Thoracic aorta (tissue), 1 donor: Measurements from ENCODE around the gene CCDC18.

- RAMPAGE, long total RNA: no peak
Measured at GRCh38 chr1:89699361-89699944, 66.5 kb downstream of the LRRC8C start.

GRCh38 chr1:89708716-89709348, 75.9 kb downstream of the LRRC8C start:
- RAMPAGE, long total RNA: no peak

DNA sequence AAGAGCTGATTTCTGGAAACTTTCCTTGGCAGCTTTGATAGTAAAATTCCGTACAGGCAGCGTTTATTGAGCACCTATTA, 1.5 kb downstream of the LRRC8D start:
- RAMPAGE, long total RNA: no peak

DNA sequence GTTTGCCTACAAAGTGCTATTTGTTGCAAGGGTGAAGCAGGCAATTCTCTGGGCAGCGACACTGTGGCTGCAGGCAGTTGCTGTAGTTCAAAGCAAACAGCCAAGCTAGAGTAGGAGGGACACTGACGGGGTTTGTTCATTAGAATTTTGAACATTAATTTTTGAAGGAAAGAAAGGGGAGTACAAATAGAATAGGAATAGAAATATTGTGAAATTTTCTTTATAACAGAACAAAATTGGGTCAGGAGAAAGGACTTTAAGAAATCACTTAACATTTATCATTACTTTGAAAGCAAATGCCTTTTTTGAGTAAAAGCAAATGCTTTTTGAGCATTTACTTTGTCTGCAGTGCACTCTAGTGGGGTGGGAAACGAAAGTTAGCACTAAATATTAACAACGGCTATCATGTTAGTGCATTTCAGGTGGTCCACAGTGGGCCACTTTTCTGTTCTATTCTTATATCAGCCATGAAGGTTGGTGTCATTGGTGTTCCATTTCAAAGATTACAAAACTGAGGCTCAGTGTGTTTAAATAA, 13.2 kb downstream of the LRRC8D start:
- RAMPAGE, long total RNA: no peak

DNA sequence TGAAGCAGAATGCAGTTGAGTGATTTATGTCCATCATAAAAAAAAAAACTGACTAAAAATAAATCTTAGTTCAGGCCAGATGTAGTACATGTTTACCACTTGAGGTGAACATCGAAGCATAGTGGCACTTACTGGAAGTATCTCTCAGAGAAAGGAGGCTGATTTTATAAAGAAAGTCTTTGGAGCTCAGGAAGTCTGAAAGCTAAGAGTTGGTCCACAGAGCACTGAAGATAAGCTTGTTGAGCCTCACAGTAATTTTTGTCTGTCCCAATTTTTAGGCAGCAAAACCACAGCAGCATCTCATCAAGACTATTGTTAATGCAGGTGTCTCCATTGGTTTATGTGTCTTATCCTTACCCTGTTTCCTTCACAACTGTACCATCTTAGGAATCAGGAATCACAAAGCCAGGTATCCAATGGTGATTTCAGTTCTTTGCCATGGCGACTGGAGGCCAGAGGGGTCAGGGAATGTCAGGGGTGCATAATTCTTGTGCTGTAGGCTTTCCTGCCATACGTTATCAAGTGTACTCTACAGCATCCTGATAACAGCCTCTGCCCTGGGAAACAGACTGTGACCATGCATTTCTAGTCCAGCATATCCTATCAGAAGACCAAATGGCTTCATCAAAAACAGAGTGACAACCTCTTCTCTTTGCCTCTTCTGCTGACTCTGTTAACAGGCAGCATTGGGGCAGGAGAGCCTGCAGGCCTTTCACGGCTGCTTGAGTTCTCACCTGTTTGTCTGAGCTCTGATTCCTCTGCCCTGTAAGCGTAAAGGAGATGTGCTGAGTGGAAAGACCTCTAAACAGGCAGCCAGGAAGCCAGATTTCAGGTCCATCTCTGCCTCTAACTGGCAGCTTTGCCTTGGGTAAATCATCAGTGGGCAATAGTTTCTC, 79.9 kb downstream of the LRRC8D start:
- RAMPAGE, long total RNA: no peak

DNA sequence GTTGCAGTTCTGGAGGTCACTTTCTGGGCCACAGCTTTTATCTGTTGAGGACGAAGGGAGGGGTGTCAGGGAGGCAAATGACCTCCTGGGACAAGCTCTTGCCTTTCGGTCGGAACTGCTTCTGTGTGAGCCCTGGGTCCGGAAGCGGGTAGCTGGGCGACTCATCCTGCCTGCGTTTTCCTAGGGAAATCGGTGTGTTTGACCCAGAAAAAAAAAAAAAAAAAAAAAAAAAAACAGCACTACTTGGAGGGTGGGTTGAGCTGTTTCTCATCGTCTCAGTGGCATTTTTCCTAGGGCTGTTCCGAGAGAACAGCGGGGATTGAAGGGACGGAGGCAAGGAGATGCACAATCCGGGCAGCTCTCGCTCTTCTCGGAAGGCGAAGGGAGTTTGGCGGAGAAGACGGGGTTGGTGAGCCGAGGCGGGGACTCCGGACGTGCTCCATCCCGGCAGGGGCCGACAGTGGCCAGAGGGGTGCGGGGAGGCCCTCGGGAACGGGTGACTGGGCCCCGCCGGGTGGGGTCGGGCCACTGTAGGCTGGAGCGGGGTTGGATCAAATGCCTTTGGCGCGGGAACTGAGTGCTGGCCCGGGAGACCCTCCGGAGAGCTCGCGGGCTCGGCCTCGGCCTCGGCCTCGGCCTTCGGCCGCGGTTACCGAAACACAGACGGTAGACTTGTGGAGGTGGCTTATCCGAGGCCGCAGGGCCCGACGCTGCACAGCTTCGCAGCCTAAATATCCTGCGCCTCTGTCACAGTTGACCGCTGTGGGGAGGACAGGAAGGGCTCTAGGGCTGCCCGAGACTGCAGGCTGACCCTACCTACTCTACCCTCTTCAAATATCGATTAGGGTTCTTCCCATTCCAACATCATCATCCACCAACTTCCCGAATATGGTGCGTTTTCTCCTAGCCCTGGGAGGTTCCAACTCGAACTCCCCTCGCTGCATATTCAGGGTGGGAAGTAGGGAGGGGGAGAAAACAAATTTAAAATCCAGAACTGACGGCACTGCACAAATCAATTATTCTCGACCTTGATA, 2.5 kb upstream of the BARHL2 start:
- RAMPAGE, long total RNA: no peak

DNA sequence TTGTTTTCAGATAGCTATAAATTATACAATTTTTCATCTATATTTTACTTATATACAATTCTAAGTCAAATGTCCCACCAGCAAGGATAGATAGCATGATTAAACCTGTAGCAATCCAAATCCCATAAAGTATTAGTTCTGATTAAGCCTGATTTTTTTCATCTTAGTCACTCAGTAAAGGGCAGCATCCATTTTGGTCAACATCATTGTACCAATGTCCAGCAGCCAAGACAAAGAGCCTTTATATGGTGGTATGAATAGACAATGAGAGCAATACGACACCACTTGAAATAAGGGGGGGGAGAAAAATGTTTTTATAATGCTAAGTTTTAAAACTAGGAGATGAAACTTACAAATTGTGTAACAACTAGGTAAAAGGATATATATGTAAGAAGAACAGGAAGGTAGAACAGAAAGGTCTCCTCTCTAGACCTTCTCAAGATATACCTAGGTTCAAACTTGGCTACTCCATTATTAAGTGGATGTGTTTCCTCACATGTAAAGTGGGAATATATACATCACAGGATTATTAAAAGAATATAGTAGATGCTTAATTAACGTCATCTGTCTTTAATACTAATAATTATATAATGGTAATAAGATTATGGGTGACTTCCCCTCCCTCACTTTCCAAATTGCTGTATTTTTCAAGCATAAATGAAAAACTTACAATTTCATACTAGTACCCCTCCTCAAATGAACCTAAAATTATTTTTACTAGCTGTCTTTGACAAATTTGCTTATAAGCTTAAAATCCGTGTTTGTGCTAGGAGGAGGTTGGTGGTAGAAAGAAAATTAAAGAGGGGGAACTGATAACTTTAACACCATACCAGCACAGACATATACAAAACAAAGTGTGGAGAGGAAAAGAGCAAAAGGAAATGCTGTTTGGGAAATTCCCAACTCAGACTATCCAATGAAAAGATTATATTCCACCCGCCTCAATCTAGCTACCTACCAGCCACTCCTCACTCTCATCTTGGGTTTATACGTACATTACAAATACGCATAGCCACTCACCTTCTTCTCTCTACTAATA, 7.1 kb downstream of the ZNF644 start:
- RAMPAGE, long total RNA: no peak

DNA sequence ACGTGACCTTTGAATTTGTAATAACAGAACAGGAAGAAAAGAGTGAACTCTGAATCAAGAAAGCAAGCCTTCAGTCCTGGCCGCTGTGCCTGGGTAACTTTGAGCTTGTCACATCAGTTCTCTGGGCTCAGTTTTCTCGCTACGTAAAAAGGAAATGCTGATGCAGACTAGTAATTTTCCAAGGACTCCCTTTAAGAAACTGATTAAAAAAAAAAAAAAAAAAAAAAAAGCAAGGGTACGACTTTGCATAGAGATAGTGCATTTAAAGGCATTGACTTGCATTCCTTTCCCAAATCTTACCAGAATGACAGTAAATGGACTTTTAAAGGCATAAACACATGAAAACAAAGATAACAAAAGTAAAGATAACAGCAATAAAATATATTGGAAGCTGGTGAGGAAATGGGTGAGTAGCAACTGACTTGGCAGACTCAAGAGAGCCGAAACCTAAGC, 189.0 kb downstream of the CDC7 start:
- RAMPAGE, long total RNA: no peak

DNA sequence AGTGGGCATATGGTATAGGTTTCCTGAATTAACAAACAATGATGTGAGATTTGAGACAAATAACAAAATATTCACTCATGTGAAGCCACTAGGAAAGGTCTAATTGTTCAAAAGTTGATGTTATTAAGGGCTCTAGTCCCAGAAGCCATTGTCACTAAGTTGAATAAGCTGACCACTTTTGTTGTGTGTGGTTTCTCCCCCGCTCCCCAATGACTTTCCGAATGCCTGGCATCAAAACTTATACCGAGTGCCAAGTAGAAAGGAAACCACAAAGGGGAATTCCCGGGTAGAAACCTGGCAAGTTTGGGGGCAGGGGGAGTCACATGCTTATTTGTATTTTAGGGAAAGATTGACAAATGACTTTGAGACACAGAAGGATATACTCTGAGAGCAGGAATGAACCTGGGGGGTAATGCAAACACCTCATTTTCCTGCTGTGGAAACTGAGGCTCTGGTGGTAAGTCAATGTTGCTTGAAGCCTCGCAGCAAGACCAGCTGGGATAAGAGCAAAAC, 154.1 kb downstream of the TGFBR3 start:
- RAMPAGE, long total RNA: no peak

- RAMPAGE, long total RNA: no peak
Measured at GRCh38 chr1:91751127-91751916, 134.6 kb downstream of the TGFBR3 start.

- RAMPAGE, long total RNA: no peak
Measured at GRCh38 chr1:91798049-91798687, 87.8 kb downstream of the TGFBR3 start.

GRCh38 chr1:92359419-92359859, 60.6 kb downstream of the RPAP2 start:
- RAMPAGE, long total RNA: no peak

DNA sequence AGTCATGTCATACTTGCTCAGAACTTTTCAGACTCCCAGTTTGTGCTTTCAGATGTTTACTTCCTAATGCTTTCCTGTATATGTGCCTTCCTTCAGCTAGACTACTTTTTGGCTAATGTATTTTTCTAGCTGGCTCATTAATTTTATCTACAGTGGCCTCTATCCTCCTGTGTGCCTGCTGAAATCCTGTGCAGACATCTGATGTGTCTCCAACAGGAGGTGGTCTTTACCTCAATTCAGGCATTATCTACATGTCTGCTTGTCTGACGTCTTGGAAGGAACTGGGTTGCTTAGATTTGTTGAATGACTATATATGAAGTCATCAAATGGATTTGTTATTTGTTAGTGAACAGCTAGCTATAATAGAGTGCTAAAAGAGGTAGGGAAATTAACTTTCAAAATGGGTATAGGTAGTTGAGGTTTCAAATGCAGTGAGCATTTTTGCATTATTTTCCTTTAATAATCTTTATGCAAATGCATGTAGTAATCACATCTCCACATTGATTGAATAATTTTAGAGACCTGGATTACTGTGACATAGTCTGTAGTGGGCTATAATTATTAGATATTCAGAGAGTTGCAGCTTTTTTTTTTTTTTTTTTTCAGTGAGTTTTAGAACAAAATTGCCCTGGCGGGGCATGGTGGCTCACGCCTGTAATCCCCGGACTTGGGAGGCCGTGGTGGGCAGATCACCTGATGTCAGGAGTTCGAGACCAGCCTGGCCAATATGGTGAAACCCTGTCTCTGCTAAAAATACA, 6.8 kb downstream of the RPL5 start:
- RAMPAGE, long total RNA: start-site peak on the minus strand centred at position 460 of the sequence, 529 bp wide, 5 reads

DNA sequence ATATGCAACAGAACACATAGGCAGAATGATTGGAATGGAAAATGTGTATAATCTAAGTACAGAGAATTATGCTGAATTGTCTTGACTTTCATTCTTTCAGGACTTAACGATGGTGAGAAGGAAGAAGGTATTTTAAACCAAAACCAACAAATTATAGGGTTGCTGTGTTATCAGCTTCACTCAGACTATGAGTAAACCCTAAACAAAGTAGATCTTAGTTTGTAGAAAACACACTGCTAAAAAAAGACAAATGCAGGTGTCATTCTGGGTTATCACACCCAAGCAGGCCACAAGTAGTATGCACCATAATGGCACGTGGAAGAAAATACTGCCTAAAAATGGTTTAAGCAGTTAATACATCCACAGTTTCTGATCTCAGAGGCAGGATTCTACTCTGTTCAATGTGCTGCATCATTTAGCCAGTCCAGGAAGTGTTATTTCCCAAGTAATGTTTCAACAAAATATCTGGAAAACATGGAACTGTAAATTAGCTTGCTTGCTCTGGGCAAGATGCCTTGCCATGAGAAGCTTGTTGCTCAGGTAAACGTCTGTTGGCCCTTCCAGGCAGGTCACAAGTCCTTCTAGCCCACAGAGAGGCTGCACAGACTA, 4.2 kb downstream of the DIPK1A start:
- RAMPAGE, long total RNA: no peak

- RAMPAGE, long total RNA: no peak
Measured at GRCh38 chr1:92963180-92963710, 2.0 kb upstream of the DIPK1A start.

- RAMPAGE, long total RNA: no peak
Measured at GRCh38 chr1:93110138-93110710, 31.1 kb downstream of the MTF2 start.

DNA sequence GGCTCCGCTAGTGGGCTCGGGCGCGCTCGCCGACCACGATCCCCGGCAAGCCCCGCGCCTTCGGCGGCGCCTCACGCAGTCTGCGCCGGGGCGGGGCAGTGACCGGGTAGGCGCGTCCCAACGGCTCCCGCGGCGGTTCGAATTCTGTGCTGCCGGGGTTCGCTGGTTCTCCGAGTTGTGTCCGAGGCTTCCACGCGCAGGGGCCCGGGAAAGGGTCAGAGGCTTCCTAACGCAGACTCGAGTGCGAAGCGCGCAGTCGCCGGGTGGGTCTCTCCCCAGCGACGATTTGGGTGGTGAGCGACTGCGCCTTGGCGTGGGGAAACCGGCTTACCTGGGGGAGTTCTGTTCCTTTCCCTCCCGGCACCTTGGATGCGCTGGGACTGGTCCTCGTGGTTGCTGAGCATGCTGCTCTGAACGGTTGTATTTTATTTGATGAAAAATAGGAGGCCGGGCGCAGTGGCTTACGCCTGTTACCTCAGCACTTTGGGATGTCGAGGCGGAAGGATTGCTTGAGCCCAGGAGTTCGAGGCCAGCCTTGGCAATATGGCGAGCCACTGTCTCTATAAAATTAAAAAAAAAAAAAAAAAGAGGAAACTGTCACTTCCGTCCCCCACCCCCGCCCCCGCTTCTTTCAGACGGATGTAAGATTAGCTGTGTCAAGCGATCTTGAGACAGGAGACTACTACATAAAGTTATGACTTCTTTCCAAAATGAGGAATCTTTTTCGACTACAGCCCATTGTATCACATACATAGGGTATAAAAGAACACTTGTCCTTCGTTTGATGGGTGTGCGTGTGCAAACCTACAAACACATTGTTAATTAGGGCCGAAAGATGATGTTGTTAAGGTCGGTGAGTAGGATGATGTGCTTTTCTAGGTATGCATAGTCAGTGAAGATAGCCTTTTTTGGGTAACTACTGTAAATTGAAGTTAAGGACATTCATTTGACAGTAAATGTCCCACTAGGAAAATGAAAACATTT, at the start of gene CCDC18:
TSS of gene CCDC18 (plus strand) at position 135 of the 984 bp plus-strand sequence.
- RAMPAGE, long total RNA: start-site peak on the plus strand centred at position 80 of the sequence, 105 bp wide, 11 reads

DNA sequence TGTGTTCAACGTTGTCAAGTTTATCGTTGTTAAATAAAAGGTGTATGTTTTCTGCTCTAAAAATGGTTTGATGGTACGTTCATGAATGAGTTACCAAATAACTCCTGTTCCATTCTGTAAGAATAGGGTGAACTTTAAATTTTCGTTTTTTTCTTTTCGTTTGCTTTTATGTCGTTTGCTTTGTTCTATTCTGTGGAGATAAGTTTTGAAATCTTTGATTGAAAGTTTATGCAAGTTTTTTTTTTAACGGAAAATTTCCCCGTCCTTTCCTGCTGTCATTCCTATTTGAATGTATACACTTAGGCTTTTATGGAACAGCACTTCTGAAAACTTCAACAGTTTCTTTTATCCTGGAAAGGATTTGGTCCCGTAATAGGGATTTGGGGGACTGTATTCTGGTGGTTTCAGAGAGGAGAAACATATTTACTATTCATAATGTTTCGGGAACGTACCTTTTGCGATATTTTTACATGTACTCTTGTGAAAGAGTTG, 1.7 kb downstream of the DR1 start:
- RAMPAGE, long total RNA: no peak

DNA sequence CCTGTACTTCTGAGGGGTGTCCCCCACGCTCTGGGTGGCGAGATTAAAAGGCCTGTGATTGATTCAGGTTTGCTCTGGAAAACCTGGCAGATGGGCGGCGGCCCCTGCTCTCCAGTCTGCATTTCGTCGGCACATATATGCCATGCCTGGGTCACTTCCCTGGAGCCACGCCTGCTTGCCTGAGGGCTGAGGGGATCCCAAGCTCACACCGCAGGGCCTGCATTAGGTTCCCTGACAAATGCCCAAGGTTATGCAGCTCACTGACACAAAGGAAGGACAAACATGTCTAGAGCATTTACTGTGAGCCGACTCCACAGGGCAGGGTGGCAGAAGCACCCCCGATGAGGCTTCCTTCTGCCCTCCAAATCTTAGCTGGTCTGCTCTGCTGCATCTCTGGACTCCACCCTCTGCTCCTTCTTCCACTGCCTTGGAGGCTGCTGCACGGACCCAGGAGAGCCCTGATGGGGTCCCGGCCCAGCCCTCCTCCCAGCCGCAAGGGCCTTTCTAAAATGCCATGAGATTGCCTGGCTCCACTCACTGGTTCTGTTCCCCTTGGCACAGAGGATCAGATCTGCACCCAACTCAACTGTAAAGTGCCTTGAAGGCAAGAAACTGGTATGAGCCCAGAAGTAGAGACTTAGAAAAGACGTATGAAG, 103.8 kb downstream of the BCAR3 start:
- RAMPAGE, long total RNA: no peak

DNA sequence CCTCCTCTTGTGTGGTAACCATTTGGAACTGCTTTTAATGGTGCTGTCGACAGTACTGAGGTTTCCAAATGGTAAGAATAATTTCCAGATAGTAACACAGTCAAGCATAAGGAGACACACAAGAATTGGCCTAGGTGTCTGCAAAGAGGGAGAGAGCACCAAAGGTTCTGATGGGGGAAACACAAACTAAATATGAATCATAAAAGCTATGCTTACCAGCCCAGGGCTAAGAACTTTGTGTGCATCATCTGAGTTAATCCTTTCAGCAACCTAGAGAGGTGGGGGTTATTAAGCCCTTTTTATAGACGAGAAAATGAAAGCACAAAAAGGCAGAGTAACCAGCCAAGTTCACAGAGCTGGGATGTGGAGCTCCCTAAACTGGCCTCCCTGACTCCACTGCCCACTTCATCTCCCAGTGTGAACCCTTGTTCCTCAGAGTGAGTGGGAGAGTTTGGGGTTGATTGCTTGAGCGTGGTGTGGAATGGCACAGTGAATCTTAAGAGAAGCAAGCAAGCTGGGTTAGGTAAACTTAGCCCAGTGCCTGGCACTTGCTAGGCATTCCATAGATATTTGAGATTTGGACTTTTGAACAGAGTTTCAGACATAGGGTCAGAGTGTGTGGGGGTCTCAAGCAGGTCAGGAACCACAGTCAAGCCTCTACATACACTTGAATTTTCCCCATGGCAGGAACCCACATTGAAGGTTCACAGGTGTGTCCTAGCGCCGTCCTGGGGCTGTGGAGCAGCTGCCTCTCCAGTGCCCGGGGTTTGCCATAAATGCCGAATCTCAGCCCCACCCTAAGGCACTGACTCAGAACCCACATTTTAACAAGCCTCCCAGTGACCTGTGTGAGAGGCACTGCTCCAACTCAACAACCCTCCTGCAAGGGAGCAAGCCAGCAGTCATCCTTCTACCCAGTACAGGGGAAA, 10.9 kb upstream of the BCAR3 start:
- RAMPAGE, long total RNA: no peak